Osteoblast (primary cell): ENCODE data around the gene ANKFN1.

GRCh38 chr17:52157722-52158182 lies 762 bp downstream of the CA10 start:
- CAGE, long polyA plus RNA = no peak
- RRBS = no CpG with 5 or more reads among the region's 36 CpGs

DNA sequence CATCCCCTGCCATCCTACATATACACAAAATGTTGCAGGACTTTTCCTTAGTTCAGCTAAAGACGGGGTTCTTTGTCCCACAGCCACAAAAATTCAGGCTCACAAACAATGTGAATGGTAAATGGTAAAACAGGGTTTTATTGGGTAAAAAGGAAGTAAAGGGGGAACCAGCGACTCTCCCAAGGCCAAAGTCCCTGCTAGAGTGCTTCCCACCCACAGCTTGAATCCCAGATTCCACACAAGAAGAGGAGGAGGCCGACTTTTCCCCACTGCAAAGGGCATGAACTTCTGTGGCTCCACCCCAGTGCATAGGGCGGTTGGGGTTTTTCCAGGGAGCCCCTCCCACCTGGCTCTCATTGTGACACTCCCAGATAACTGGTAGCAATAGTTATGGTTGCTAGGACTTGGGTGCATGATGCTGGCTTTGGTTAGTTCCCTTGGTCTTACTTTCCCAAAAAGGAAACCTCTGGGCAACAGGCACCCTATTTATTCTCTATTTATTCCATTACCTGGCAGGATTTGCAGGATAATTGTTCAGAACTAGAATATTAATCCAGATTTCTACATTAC lies 666.0 kb upstream of the CA10 start:
- CAGE, long polyA plus RNA = no peak
- RRBS = no CpG with 5 or more reads among the region's 4 CpGs

- CAGE, long polyA plus RNA = no peak
- RRBS = no CpG with 5 or more reads among the region's 2 CpGs
These were observed 100.2 kb downstream of the STXBP4 start for GRCh38 chr17:55068701-55069188.

DNA sequence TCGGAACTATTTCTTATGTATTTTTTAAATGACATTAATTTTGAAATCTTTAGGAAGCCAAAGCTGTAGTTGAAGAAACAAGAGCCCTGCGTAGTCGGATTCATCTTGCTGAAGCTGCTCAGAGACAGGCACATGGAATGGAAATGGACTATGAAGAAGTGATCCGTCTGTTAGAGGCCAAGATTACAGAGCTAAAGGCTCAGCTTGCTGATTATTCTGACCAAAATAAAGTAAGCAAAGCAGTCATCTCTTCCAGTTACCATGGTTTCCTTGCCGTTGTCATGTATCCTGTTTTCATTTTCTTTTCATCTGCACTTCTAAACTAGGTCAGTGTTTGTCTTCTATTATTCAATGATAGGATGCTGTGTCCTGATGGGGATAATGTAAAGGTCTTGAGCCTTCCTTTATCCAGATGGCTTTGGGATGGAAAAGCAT lies 104.3 kb downstream of the STXBP4 start:
- CAGE, long polyA plus RNA = no peak
- RRBS = no CpG with 5 or more reads among the region's 5 CpGs

DNA sequence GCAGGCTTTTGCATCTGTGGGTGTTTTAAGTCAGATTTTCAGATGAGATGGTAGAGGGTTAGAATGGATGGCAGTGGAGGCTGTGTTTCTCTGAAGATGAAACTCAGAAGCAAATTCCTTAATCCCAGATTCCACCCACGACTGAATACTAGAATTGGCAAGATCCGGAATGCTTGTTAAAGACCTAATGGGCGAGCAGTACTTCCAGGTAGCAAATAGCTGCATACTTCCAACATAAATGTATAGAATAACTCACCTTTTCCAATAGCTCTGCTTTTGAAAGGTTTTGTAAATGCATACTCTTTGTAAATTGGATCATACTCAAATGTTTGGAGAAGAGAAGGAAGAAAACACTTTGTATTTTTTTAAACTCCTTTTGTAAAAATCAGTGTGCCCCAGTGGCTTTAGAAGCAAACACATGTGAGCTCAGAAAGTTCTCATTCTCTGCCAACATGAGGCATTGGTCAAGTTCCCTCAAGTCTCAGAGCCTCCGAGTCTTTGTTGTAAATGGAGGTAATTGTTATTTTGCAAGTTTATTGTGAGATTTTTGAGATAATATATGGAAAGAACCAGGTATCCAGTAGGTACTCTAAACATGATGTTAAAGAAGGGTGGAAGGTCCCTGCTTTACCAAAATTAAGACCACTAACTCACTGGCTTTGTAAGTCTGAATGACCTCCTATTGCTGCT lies 2.0 kb downstream of the HLF start:
- CAGE, long polyA plus RNA = no peak
- RRBS = no CpG with 5 or more reads among the region's 4 CpGs

GRCh38 chr17:55267338-55268516 lies 3.0 kb downstream of the HLF start:
- CAGE, long polyA plus RNA = no peak
- RRBS = no CpG with 5 or more reads among the region's 14 CpGs

DNA sequence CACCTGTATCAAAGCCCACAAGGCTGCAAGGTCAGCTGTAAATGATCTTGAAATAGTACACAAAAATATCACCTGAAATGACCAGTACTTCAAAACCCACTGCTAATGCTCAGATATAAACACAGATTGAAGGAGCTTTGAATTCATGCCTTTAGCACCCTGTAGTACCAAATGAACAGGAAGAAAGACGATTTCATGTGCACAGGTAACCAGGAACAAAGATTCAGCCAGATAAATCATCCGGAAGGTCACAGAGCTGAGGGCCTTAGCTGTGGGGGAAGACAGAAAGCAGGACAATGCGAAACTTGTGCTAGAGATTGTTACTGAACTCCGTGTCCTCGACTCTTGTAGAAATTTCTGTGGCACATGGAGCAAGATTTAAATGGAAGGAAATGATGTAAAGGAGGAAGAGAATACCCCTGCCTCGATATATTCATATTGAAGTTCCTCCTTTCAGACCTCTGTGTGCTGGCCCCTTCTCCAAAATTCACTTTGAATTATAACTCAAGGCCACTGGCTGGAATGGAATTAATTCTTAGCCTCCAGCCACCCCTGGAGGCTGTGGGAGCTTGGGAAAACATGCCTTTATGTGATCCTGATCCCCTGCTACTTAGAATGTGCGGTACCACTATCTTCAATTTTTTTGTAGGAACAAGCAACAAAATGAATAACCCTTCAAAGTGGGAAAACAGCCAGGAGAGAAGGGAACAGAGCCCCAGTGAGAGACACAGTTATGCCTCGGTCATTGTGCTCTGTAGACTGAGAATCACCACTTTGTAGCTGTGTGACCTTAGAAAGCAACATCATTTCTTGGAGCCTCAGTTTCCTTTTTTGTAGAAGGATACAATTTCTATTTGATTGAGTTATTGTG lies 4.3 kb downstream of the HLF start:
- CAGE, long polyA plus RNA = no peak
- RRBS = no CpG with 5 or more reads among the region's 8 CpGs

DNA sequence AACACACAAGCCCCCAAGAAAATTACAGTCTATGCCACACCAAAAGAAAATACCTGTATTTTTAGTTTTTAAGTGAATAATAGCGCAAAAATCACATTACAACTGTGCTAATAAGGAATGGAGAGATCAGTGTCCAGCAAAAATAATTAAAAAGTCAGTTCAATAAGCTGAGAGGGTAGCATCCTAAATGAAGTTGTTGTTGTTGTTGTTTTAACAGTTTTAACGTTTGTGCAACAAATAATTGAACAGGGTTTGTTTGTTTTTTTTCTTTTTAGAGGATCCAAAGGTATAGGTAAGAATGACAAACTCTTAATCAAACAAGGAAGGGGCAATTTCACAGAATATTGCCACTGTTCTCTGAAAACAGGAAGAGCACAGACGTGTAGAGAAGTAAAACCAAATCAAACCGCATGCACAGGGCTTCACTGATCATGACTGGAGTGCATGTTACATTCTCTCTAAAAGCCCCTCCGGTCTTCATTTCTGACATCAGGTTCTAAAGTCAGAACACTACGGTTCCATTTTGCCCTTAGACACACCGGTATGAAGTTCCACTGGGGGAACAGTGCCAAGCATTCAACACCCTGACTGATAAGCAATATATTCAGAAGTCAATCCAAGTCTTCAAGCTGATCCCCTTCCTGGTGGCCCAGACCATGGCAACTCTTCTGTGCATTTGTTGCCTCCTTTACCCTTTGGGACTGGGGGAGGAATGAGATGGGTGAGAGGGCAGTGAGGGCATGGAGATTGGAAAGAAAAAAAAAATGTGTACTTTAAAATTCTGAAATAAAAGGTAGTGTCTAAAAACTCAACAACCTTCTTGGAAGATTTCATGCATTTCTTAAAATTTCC lies 1.6 kb downstream of the MMD start:
- CAGE, long polyA plus RNA = no peak
- RRBS = 41% methylated on average over 2 of the region's 7 CpGs

DNA sequence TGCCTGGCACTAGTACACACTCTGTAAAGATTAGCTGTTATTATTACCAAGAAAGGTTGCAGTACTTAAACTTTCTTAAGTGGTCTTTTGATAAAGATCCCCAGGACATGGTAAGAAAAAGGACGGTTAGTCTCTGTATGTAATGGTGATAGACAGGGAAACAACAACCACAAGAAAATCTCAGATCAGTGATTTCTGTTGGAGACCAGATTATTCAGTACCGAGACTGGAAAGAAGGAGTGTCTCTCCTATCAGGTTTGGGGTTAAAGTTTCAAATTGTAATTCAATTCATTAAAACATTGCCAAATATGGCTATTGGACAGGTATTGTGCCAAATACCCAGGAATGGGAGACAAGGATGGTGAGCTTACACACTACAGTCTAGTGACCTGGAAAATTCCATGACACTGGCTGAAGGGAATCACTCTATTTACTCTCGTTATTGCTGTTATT lies 24.9 kb upstream of the MMD start:
- CAGE, long polyA plus RNA = no peak
- RRBS = no CpG with 5 or more reads among the region's 3 CpGs

GRCh38 chr17:55587442-55588246 lies 135.0 kb downstream of the TMEM100 start:
- CAGE, long polyA plus RNA = no peak
- RRBS = no CpG with 5 or more reads among the region's 10 CpGs

DNA sequence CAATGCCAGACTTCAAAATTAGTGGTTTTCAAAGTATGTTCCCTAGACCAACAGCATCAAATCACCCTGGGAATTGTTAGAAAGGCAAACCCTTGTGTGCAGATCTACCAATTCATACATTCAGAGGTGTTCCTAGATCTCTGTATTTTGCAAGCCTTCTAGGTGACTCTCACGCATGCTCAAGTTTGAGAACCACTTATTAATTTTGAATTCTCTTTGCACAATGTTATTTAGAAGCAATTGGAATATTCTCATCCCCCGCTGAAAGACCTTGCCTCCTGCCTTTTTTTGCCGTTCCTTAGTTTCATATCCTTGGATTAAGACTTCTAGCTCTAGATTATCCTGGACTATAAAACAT lies 82.7 kb downstream of the PCTP start:
- CAGE, long polyA plus RNA = no peak
- RRBS = no CpG with 5 or more reads among the region's 3 CpGs

DNA sequence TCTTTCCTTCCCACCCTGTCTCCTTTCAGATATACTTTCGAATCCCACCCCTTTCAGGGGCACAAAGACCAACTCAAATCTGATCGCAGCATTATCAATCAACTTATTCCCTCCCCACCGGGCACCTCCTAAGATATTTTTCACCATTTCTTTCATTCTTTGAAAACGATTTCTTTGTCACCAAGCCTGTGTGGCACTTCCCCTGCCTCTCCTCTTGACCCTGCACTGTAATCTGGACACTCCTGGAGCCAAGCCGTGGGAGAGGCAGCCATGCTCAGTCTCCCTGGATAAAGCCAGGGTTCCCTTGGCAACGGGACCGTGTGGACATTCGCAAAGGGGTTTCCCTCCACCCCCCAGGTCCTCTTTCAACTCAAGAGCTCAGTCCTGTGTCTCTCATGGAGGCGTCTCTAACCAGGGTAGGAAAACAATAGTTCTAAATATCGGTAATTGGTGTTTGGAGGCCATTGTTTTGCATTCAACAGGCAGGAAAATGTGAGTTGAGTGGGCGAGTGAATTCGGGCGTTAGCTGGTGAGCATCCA lies at the start of gene ANKFN1:
Gene ANKFN1, plus strand, starts transcription at position 361 of the 540 bp plus-strand sequence.
- CAGE, long polyA plus RNA = no peak
- RRBS = no CpG with 5 or more reads among the region's 13 CpGs

- CAGE, long polyA plus RNA = no peak
- RRBS = no CpG with 5 or more reads among the region's 2 CpGs
These were observed 161.7 kb upstream of the NOG start for GRCh38 chr17:56431798-56432194.

GRCh38 chr17:56861646-56862346 lies 27.8 kb downstream of the DGKE start:
- CAGE, long polyA plus RNA = no peak
- RRBS = no CpG with 5 or more reads among the region's 7 CpGs

- CAGE, long polyA plus RNA = no peak
- RRBS = no CpG with 5 or more reads among the region's 10 CpGs
These were observed 4.1 kb downstream of the MSI2 start for GRCh38 chr17:57260155-57261081.

- CAGE, long polyA plus RNA = no peak
- RRBS = 81% methylated on average over 2 of the region's 14 CpGs
These were observed 38.0 kb downstream of the MSI2 start for GRCh38 chr17:57293928-57295092.

DNA sequence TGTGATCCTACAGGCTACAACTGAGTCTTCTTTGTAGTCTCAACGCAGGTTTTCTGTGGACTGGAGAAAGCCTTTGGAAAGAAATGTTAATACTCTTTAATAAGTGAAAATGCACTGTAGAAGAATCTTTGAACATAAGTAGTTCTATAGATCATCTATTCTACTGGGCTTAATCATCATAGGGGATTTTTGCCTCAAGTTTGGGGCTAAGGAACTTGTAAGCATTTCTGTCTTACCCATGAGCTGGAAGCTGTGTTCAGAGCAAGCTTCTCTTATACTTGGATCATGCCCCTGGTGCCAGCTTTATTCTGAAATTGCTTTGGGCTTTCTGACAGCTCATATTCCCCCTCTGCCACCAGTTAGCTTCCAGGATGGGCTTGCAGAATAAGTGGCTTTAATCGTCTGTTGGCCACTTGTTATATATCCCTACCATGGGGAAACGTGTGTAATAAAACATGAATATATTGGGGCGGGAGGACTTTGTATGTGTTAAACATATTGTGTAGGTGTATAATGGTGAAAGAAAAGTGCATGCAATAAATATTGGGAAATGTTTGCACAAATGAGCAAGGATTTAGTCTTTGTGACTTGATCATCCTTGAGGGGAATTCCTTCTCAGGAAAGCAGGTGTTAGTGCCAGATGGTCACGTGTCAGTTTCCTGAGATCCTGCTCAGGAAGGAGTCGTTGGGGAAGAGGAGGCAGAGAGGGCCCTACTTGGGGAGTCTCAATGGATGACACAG lies 52.9 kb downstream of the MSI2 start:
- CAGE, long polyA plus RNA = no peak
- RRBS = no CpG with 5 or more reads among the region's 6 CpGs

GRCh38 chr17:57329556-57329948 lies 73.2 kb downstream of the MSI2 start:
- CAGE, long polyA plus RNA = no peak
- RRBS = no CpG with 5 or more reads among the region's 6 CpGs

DNA sequence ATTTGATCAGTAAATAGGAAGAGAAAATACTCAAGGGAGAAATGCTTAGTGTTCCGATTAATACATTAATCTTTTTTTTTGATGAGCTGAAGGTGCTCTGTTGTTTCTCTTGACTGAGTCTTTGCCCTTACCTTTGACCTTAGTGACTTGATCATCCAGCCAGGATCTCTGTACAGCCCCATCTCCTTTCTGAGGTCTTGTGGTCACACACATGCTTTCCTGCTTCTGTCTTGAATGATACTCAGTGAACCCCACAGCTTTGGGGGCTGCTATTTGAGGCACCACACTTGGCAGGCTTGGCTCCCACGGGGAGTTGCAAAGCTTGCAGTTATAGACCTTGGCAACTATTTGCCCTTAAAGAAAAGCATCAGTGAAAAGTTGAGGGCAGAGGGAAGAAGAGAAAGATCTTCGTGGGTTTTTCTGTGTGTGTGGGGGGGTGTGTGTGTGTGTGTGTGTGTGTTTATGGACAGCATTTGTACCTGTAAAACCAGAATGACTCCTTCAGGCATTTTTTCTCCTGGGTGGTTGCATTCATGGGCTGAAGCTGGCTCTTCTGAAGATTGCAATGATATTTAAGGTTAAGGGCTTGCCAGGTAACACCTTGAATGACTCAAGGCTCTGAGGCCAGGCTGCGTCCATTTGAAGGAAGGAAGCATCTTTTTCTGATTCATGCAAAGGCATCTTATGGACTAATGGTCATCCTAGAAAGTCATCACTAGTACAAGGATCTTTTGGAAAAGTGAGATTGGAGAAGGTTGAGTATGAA lies 101.6 kb downstream of the MSI2 start:
- CAGE, long polyA plus RNA = no peak
- RRBS = no CpG with 5 or more reads among the region's 4 CpGs

- CAGE, long polyA plus RNA = no peak
- RRBS = no CpG with 5 or more reads among the region's 4 CpGs
These were observed 109.0 kb downstream of the MSI2 start for GRCh38 chr17:57365201-57365810.